ENCODE measurements around a stretch of chr3.

DNA sequence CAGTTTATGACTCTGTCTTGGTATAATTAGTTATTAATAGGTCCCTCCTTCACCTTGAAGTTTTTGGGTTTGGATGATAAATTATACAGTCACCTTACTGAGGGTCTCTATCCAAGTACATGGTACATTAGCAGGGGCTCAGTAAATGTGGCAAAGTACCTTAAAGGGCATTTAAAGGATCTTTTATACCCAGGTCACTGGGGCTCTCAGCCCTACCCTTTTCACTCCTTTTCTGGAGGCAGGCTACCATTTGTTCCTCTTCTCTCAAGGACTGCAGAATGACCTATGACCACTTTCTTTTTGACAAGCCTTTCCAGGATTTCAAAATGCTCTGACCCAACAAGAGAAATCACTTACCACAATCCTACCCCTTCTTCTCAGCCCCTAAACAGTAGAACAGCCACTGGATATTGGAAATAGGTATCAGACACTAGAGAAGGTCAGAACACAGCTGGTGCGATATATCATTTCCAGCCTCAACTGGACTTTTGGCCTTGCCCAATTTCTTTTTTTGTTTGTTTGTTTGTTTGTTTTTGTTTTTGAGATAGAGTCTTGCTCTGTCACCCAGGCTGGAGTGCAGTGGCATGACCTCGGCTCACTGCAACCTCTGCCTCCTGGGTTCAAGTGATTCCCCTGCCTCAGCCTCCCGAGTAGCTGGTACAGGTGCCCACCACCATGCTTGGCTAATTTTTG lies 221.7 kb upstream of the TPRG1 start:
- PRO-cap, 2 experiments = peak in 1 of 2 experiments; most common plus-strand start position 423 of the sequence (in 1); most common minus-strand start position 234 of the sequence (in 1)

DNA sequence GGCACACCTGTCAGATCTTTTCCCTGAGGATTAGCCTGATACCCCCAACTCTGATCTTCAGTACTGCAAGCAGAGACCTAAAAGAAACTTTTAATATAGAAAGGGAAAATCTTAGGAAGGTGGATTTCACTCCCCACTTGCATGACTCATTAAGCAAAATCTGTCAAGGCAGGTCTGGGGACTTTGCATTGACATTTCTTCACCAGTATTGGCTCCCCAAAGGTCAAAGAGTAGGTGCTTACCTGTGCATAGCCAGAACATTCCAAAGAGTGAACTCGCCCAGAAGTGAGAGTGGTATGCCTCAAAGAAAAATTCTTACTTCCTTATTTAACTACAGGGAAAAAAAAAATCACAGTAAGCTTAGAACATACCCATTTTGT lies 140.9 kb upstream of the TP63 start:
- PRO-cap, 2 experiments = no peak in any of the 2 experiments

- PRO-cap, 2 experiments = no peak in any of the 2 experiments
Observed at GRCh38 chr3:189596317-189596972, 34.7 kb upstream of the TP63 start.

GRCh38 chr3:189789395-189790020 lies 158.3 kb downstream of the TP63 start:
- PRO-cap, 2 experiments = no peak in any of the 2 experiments

- PRO-cap, 2 experiments = no peak in any of the 2 experiments
Observed at GRCh38 chr3:190155609-190156381, 35.1 kb upstream of the P3H2 start.

- PRO-cap, 2 experiments = no peak in any of the 2 experiments
Observed at GRCh38 chr3:190229608-190230406, 92.4 kb downstream of the CLDN1 start.

- PRO-cap, 2 experiments = no peak in any of the 2 experiments
Observed at GRCh38 chr3:190312584-190313211, 9.5 kb downstream of the CLDN1 start.

GRCh38 chr3:190319593-190320008 lies 2.6 kb downstream of the CLDN1 start:
- PRO-cap, 2 experiments = peak in 1 of 2 experiments; most common plus-strand start chr3:190319910 (in 1); most common minus-strand start chr3:190319854 (in 1)

- PRO-cap, 2 experiments = no peak in any of the 2 experiments
Observed at GRCh38 chr3:190386274-190386960, 1.5 kb upstream of the CLDN16 start.

GRCh38 chr3:190527221-190527846 lies 13.4 kb downstream of the IL1RAP start:
- PRO-cap, 2 experiments = no peak in any of the 2 experiments

DNA sequence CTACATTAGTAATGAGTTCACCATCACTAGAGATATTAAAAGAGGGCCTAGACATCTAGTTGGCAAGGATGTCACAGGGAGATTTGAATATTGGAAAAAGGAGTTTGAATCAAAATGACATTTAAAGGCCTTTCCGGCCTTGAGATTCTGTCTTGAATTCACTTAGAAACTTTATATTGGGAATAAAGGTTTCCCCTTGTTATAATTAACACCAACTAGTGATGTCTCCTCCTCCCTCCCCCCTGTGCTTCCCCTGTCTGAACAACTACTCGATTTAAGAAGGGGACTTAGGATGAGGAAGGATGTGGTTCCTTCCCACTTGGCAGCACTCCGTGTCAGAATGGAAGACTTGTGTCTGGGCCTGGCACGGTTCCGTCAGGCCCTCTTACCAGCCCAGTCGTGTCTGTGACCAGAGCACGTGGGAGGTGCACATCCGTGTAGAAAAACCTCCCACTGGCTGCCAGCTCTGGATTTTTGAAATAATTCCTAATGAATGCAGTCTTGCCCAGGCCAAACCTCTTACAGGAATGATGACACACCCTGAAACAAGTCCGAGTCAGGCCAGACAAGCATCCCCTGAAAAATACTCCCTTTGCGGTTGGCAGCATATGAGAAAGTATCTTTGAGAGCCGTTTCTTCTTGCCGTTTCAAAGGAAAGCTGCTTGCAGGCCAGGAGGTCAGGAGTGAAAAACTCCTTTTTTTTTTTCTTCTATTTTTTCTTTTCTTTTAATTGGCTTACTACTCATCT lies 19.5 kb downstream of the IL1RAP start:
- PRO-cap, 2 experiments = no peak in any of the 2 experiments

GRCh38 chr3:190560329-190561020 lies 46.6 kb downstream of the IL1RAP start:
- PRO-cap, 2 experiments = no peak in any of the 2 experiments

- PRO-cap, 2 experiments = no peak in any of the 2 experiments
Observed at GRCh38 chr3:190809890-190810220, 52.6 kb downstream of the GMNC start.

DNA sequence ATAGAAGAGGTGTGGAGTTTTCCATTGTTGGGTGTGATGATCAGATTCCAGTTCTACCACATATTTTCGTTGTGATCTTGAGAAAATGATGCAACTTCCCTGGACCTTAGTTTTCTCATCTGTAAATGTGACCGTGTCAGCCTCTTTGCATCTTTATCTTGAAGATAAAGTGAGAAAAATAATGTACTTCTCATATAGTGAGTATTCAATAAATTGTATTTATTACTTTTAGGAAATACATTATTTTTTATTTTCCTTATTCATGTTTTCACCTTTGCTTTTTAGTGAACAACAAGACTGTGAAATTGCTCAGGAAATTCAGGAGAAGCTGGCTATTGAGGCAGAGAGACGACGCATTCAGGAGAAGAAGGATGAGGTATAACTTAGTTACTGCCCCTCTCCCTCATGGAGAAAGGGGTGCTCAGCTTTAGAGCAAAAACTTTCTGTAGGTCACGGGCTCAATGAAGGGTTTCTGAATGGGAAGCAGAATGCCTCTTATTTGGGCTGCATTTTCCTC lies 30.5 kb upstream of the UTS2B start:
- PRO-cap, 2 experiments = no peak in any of the 2 experiments

DNA sequence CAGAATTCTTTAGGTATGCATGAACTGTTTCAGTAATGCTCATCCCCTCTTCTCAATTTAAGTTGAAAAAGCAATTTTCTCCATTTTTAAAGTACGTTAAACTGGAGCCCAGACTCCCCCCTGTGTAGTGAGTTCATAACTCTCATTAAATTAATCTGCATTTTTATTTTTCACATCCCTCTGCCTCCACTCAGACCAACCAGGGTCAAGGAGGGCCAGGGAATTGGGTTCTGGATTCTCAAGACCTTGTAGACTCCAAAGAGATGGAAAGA lies 44.5 kb upstream of the UTS2B start:
- PRO-cap, 2 experiments = no peak in any of the 2 experiments

DNA sequence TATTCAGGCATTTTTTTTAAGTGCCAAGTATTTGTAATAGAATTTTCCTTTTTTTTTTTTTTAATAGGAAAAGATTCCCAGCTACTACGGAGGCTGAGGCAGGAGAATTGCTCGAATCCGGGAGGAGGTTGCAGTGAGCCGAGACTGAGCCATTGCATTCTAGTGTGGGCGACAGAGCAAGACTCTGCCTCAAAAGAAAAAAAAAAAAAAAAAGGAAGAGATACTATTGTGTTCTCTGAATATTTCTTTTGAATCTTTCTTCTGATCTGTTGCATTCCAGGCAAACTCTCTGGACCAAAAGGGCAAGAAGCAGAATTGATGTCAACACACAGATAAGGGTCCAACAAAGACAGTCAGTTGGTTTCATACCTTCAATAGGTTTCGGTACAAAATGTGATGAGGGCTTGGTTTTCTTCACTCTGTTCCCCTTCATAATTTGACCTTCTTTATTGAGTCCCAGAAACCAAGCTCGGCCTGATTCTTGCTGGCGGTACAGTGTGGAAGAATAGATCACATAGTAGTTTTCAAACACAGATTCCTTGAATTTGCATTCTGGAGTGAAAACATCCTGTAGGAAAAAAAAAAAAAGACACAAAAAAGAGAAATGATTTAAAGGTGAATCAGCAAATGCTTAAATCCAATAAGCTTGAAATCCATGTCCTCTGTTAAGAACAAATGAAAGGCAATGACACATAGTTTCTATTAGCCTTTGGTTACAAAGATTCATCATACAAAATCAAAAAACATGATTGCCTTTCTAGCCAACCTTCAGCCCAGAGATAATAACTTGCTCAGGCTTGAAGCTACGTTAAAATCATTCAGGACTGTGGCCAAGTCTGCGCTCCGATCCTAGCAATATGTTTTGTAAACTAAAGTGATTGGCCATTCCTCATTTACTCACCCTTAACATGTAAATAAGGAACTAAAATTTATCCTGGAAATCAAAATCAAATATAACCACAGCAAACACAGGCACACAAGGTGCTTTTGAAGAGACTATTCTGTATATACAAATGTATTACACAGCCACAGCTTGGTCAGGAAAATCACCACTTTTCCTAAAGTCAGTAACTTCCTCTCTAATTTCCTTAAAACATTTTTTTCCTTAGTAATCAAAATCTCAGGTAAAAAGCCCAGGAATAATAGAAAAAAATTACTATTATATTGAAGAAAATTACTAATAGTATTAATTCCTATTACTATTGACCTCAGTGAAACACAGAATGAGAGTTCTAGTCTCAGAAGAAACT lies 556.8 kb downstream of the FGF12 start:
- PRO-cap, 2 experiments = no peak in any of the 2 experiments

- PRO-cap, 2 experiments = no peak in any of the 2 experiments
Observed at GRCh38 chr3:192409219-192409466, 318.2 kb downstream of the FGF12 start.

- PRO-cap, 2 experiments = no peak in any of the 2 experiments
Observed at GRCh38 chr3:192867631-192868433, 49.8 kb downstream of the MB21D2 start.

- PRO-cap, 2 experiments = no peak in any of the 2 experiments
Observed at GRCh38 chr3:193391955-193392462, 13.5 kb upstream of the ATP13A5 start.

GRCh38 chr3:193693656-193694154 lies 100.7 kb downstream of the OPA1 start:
- PRO-cap, 2 experiments = no peak in any of the 2 experiments

All from Metastatic Liver Carcinoma in the Lung (tissue), 2 donors.